ENCODE results near the gene ATRNL1.

GRCh38 chr10:114413451-114413984 lies 9.2 kb upstream of the AFAP1L2 start:
- RRBS = no CpG with 5 or more reads among the region's 4 CpGs

DNA sequence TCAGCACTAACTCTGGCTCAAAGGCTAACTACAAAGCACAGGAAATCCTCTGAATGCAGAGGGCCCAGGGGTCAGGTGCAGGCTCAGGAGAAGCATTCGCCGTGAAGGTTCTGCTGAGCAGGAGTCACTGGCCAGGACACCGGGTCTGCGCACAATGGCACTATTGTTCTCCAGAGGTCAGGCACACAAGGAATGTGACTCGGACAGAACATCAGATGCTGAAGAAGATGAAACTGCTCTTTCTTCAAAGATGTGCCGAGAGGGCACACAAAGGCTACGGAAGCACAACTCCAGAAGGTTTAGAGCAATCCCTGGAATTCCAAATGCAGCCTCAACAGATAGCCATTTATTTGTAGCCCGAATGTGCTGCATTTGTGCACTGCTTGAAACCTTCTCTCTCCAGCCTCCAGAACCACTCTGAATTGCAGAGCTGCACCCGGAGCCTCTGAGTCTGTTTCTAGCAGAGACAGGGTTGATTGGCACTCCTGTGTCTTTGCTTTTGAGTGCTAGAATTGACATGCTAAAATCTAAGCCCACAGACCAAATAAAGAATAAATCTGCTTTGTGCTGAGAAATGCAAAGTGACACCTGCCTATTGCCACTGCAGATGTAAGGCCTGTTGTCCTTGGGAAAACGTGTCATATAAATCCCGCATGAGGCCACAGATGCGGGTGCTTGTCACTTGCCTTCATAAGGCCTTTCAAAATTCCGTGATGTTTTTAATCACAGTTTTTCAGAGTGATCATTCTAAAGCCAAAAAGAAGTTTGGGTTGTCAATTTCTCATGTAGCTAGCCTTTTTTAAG lies 85.5 kb upstream of the AFAP1L2 start:
- RRBS = no CpG with 5 or more reads among the region's 13 CpGs

DNA sequence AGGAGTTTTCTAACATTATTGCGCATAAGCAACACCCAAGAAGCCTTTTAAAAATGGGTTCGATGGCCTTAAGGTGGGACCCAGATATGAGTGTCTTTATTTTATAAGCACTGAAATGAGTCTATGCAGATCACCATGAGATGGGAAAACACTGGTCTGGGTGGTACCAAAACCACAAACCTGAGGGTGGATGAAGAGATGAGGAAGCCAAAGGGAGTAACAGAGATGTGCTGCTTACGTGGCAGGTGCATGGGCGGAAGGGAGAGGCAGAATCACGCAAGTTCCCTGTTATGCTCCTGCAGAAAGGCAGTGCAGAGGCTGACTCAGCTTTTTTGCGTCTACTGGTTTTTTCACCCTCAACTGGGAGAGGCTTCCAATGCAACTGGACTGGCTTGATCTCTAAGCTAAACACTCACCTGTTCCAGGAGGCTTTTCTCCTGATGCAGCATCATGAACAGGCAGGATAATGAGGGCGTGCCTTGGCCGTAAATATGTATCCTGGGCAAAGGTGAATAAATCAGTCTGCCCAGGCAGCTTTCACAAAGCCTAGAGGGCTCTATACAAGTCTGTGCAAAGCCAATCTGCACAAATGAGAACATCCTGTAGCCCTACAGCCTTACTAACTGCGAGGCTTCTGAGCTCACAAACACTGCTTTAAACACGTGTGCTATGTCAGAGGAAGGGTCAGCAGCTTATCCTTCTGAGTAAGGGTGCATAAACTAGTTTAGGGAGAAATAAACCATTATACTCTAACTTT lies 95.4 kb upstream of the AFAP1L2 start:
- RRBS = no CpG with 5 or more reads among the region's 10 CpGs

- RRBS = no CpG with 5 or more reads among the region's 14 CpGs
Measured at GRCh38 chr10:114524734-114526136, 120.9 kb upstream of the AFAP1L2 start.

- RRBS = no CpG with 5 or more reads among the region's 7 CpGs
Measured at GRCh38 chr10:114552086-114552671, 105.9 kb downstream of the ABLIM1 start.

DNA sequence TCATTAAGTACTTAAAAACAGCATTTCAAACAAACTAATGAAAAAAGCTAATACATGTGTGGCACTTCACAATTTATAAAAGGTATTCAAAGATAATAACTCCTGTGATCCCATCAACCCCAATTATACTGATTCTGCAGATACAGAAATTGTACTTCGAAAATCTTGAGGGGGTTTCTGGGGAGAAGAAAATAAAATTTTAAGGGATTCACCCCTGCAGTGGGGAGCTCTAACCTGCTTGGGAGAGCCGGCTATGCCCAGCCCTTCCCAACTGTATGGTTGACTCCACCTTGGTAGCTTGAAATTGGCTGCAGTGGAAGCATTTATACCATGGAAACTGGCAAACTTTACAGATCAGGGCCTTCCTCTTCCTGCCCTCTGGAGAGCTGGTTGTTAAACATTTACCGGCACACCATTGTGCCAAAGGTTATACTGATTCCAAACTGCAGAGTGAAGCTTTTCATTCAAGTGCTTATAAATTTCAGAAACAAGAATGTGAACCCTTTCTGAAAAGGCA lies 44.9 kb downstream of the ABLIM1 start:
- RRBS = no CpG with 5 or more reads among the region's 3 CpGs

DNA sequence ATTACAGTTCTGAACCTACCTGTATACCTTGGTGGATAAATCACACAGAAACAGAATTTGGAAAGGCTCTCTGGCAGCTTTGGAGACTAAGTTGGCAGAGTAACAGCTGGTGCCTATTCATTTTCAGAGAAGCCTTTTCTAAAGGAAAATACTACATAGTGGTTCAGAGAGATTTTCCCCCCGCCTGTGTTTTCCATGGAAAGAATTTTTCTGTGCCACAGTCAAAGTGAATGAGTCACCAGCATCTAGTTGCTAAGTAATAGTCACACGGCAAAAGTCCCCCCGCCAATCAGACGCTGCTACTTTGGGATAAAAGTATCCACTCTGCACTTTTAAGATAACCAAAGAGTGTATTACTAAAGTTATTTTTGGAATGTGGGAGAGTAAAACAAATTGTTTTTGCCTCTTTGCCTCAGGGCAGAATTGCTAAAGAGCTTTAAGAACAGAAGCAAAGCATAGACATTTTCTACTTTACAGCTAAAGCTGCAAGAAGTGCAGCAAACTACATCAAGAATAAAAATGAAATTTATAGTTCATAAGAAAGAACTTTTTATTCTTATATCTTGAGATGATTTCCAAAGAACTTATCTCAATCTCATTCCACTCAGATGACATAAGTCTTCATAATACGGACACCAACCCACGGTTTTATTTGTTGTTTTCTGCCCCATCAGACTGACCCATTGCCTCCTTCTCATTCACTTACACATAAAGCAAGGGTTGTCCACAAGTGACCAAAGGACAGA lies 23.4 kb downstream of the ABLIM1 start:
- RRBS = no CpG with 5 or more reads among the region's 6 CpGs

DNA sequence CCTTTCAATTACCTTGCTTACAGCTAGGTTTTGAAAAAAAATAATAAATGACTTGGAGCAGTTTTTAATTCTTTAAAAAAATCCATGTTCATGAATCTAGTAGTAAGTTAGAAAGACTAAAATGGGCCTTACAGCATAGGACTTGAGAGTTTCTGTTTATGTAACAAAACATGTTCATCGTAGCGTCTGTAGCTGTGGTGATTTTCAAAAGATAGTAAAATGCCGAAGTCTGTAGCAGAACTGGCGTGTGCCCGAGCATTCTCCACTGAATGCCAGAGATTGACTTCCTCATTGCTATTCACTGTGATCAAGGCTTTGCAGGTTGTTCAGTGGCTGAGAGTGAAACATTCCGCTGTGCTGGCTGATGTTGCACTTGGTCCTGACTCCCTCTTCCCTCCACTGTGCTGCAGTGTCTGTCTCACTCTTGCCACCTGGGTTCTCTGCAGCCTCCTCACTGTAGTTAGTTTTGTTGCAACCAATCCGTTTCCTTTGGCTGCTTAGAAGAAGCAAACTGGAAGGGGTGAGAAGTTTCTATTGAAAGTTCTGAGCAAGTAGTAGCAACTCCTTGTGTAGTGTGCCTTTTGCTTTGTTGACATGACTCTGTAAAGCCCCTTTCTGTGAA lies 37.6 kb downstream of the FHIP2A start:
- RRBS = no CpG with 5 or more reads among the region's 7 CpGs

DNA sequence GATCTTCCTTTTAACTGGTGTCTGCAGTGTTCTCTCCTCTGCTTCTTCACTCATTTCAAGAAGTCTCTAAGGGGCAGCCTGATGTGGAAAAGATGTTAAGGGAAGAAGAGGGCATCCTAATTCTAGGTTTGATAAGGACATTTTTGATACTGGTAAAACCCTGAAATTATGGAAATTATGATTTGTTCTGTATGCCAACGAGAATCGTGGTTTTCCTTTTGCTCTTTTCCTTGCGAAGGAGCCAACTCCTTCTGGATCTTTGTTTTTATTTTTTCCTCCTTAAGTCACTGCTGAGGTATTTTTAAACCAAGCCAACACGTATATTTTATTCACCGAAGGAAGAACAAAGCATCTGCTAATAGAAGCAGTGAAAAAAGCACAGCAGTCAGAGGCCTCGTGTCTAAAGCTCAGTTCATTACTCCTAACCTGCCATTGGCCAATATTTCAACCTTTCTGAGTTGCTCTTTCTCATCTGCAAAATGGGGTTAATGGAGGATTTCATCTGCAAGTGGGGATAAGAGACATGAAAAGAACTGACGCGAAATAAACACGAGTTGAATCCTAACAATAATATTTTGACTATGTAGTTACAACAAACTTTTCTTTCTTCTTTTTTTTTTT lies 1.5 kb upstream of the ATRNL1 start:
- RRBS = no CpG with 5 or more reads among the region's 9 CpGs

DNA sequence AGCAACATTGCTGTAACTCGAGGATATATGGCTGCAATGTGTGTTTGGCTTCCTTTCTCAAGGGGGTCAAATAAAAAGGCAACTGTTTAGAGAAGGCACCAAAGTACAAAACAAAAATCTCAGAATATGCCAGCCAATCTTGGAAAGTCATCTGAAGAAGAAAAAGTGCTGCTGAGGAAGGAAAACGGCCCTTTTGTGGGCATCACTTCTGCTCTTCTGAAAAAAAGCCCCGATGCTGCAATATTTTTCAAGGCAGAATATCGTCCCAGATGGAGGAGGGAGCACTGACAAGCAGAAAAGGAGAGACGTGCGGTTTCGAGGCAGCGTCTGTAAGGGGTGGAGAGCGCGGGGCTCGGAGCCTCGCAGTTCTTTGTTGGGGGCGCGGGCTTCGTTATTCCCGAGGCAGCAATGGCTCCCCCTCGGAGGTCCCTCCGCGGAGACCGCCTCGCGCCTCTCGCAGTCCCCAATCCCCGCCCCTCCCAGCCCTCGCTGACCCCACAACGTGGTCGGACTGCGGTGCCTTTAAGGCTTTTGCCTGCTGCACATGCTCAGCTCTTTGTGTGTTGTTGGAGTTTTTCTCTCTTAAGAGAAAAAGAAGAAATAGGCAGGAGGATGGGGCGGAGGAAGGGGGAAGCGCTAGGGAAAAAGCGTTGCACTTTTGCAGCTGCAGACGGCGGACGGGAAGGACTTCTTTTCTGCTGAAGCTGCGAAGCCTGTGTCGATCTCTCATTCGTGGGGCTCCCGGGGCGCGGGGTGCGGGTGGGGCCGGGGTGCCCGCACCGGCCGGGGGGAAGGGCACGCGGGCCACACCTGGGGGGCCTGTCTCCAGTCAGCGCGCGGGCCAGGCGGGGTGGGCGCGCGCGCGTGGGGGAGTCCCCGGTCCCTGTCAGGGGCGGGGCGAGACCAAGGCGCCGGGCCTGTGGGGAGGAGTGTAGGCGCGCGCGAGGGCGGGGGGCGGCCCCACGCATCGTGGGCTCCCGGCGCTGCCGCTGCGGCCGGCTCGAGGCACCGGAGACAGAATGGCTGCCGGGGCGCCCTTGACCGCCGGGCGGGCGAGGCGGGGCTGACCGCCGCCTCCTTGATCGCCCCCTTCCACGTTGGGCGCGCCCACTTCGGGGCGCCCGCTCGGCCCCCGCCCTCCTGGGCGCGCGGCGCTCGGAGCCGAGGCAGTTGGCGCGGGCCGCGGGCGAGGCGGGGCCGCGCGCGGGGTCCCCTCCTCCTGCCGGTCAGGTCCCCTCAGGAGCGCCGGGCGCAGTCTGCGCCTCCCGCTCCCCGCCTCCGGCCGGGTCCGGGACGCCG lies at the start of gene ATRNL1:
Gene ATRNL1, plus strand, starts transcription at position 1,169 of the 1,299 bp plus-strand sequence.
- RRBS = 2% methylated on average over 26 of the region's 122 CpGs

- RRBS = no CpG with 5 or more reads among the region's 17 CpGs
Measured at GRCh38 chr10:116058356-116059288, 214.4 kb downstream of the GFRA1 start.

- RRBS = no CpG with 5 or more reads among the region's 6 CpGs
Measured at GRCh38 chr10:116210818-116211503, 62.0 kb downstream of the GFRA1 start.

DNA sequence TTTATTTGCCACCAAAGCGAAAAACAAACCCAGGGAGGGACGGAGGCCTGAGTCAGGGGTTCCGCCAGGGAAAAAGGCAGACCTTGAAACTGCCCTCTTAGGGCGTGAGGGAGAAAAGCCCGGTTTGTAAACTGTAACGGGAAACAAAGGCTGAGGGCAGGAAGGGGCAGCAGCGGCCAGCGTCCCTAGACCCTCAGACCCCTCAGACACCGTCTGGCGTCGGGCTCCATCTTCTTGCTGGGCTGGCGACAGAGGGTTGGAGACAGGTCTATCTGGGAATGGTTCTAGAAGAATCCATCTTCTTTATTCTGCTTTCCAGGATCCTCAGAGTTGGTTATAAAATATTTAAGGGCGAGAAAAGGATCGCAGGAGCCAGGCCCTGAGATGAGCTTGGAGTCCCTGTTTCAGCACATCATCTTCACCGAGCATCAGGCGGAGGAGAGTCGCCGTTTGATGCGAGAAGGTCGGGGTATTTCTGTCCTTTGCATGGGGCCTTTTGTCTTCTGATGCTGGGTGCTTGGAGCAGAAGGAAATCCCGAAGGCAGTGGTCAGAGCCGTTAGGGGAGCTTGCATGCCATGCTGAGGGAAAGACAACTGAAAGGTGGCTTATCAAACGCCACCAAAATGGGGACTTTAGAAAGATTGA lies 503 bp downstream of the CCDC172 start:
- RRBS = no CpG with 5 or more reads among the region's 23 CpGs

GRCh38 chr10:116692145-116692765 lies 22.5 kb upstream of the C10orf82 start:
- RRBS = no CpG with 5 or more reads among the region's 10 CpGs

GRCh38 chr10:116987753-116988095 lies 17.3 kb downstream of the SHTN1 start:
- RRBS = no CpG with 5 or more reads among the region's 6 CpGs

DNA sequence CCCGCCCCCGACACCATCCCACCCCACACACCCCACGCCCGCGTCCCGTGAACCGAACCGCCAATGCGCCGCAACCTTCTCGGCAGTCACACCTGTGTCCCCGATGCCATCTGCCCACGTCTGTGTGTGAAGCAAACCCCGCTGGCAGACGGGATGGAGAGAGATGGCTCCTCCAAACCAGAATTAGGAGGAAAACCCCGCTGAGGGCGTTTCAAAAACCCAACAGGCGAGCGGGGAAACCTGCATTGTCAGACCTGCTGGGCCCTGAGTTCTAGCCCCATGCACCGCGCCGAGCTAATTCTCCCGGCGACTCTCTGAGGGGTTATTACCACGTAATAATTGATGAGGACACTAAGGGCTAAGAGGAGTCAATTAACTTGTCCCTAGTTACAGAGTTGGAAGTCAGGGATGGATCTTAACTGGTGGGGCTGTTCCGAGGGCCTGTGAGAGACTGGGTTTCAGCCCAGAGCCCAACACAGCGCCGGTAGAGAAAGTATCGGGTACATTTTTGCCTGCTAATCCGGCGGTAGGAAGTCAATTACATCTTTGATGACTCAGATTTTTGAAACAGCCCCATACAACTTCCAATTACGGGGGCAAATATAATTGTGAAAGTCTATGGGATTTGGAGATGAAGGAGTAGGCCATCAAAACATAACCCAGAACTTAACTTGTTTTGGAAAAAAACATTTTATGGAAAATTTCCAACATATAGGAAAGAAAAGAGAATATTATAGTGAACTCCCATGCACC lies 28.3 kb upstream of the KCNK18 start:
- RRBS = no CpG with 5 or more reads among the region's 32 CpGs

DNA sequence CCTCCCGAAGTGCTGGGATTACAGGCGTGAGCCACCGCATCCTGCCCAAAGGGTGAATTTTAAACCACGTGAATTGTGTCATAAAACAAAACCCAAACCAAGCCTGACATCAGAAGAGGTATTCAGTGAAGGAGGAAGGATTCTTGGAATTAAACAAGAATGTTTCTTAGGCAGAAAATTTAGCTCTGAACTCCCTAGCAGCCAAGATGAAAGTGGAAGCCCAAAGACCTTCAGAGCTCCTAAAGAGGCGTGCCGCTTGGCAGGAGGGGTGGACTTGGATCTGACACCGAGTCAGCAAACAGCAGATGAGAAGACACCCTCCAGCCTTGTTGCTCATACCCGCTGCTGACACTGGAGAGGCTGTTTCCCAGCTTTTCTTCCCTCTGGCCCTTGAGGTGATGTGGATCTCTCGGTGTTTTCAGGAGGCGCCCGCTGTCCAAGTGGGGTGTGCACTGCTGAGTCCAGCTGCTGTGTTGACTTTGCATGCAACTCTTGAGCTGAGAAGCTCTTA lies 21.3 kb downstream of the SLC18A2 start:
- RRBS = no CpG with 5 or more reads among the region's 11 CpGs

DNA sequence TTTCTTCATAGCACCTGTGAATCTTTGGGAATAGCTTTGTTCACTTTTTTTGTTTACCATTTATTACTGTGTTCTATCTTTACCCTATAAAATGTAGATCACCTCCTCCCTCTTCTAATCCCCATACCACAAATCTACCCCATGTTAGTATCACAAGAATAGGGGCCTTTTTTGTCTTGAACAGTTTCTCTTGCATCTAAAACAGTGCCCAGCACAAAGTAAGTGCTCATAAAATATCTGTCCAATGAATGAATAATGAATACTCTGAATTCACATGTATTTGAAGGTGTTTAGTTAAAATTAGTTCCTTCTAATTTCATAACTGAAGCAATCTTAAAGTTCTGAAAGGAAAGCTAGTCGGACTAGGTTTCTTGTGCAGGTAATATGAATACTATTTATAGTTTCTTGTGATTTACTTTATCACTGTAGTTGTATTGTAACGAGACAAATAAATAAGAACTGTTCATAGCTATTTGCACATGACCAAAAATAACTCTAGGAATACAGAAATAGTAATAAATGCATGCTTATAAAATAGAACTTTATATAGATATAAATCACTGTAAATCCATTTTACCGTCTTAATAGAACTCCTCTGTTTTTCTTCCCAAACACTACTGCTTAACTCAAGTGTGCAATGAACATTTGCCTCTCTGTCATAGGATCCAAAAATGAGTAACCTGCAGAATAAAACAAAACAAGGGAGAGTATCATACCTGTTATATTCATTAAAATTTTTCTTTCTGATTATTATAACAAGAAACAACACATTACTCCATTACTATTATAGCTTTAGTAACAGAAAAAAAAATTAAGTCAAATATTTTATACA lies 56.7 kb downstream of the PDZD8 start:
- RRBS = no CpG with 5 or more reads among the region's 3 CpGs

DNA sequence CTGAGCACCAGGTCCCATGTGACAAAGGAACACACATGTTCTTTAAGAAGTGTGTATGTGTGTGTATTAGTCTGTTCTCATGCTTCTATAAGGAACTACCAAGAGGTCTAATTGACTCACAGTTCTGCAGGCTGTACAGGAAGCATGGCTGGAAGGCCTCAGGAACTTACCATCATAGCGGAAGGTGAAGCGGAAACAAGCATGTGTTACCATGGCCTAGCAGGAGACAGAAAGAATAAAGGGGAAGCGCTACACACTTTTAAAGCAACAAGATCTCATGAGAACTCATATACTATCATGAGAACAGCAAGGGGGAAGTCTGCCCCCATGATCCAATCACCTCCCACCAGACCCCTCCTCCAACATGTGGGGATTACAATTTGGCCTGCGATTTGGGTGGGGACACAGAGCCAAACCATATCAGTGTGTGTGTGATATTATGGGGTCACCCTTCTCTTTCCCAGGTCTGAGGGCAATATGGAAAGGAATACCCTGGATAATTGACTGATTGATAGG lies 22.9 kb upstream of the PDZD8 start:
- RRBS = no CpG with 5 or more reads among the region's 4 CpGs

DNA sequence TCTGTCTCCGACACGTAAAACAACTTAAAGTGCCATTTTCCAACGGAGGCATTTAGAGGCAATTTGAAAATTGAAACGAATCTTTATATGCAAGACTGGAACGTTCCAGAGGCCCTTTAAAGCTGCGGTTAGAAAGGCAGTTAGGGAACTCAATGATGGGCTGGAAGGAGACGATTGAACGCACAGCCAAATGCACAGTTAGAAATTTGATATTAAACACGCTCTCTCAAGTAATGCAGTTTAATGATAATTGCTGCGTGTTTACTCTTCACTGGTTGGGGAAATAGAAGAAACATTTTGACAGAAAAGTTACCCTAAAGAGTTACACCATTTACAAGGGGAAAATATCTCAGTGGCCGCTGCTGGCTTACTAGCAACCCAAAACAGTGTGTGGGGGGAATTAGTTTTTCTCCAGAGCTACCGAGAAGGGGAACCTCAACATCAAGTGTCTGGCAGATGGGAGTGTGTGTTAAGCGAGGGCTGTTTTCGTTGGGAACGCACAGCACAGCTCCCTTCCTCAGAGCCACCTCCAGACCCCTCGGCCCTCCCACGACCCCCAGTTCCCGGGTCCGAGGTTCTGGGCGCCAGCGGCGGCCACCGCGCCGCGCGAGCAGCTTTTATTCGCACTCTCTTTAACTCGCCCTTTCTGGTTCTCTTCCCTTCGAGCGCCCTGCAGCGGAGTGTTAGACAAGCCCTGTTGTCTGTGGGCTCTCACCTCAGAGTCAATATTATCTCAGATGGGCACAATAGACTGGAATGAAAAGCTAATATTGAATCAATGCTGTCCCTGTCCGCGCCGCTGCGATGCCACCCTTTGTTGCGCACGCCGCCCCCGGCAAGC lies 8.5 kb upstream of the EMX2 start:
- RRBS = no CpG with 5 or more reads among the region's 40 CpGs

Data from hTERT-HM (cell line).